ENCODE measurements around the genes NDRG3 and KIAA1755.

- PRO-cap, result no peak
These were observed 9.7 kb downstream of the MYL9 start for GRCh38 chr20:36550764-36551625.

DNA sequence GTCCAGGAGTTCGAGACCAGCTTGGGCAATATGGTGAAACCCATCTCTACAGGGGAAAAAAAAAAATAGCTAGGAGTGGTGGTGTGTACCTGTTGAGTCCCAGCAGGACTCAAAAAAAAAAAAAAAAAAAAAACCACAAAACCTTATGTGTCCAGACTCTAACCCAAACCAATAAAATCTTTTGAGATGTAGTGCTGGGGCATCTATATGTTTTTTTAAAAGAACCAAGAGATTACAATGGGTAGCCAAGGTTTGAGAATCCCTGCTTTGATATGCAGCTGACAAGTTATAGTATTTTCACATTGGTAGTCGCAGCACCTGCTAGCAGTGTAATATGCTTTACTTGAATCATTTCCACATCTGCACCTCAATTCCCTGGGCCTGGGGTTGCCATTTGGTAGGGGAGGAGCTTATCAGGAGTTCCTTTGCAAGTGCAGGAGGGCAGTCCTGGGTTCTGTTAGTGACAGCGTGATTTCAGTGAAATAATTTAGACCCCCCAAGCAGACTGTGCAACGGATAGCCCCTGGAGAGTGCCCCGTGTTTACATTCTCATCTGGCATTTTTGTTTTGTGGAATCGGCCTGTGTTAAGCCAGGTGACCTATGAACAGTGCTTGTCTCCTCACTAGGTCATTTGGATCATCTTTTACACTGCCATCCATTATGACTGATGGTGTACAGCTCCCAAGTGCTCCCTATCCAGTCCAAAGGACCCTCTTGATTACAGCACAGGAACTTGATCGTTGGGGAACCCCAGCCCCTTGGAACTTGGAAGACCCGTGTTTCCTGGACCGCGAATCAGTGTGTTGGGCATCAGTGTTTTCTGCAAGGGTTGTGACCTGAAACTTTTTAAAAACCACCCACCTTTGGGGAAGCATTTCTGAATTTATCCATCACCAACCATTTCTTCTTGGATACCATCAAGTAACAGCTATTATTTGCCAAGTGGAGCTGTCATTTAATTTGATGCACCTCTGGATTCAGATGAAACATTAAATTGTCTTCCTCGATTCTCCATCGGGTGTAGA is 6.1 kb downstream of the RAB5IF start:
- PRO-cap, result no peak

- PRO-cap, result no peak
These were observed 42.3 kb downstream of the NDRG3 start for GRCh38 chr20:36703563-36704042.

DNA sequence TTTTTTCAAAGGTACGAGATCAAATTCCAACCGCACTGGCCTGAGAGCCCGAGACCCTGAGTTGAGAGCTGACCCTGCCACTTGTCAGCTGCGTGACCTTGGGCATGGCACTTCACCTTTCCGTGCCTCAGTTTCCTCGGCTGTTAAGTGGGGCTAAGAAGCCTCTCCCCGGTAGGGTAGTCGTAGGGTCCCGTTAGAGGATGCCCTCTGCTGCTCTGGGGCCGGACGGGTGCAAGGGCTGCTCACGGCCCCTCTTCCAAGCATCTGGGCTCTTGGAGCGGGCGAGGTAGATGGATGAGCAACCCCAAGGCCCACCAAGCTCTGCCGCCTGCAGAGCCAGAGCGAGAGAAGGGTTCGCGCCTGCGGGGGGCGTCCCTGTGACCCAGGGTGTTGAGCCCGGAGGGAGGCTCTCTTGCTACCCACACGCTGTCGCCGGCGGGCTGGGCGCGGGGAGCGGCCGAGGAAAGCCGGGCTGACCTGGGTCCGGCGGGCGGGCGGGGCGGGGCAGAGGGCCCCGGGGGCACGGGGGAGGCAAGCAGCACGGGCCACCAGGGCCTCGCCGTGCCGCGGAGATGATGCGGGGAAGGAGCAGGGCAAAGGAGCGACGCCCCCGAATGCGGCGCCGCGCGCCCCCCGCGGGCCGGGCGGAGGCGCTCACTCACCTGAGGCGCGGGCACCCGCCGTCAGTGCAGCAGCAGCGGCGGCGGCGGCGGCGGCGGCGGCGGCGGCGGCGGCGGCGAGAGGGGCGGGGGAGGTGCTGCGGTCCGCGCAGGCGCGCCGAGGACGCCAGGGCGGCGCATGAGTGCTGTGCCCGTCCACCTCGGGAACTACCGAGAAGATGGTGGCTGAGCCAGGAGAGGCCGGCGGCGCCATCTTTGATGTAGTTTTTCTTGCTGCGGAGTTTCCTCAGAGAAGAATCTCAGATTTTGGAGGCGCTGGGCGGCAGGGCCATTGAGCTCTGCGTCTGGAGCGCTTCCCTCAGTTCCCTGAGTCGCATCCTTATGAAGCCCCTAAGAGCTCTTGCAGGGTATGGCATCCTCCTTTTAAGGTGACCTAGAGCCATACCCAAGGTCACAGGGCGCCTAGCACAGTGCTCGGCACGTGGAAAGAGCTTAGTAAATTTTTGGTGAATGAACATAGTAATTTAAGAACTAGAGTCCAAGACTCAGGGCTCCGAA is at the start of gene NDRG3:
Gene NDRG3 (minus strand): TSS at position 708 of the 1,178 bp plus-strand sequence.
- PRO-cap, result bidirectional peak, plus-strand start at position 928 of the sequence, minus-strand start at position 682 of the sequence

- PRO-cap, result no peak
These were observed 24.2 kb downstream of the SOGA1 start for GRCh38 chr20:36839139-36839630.

DNA sequence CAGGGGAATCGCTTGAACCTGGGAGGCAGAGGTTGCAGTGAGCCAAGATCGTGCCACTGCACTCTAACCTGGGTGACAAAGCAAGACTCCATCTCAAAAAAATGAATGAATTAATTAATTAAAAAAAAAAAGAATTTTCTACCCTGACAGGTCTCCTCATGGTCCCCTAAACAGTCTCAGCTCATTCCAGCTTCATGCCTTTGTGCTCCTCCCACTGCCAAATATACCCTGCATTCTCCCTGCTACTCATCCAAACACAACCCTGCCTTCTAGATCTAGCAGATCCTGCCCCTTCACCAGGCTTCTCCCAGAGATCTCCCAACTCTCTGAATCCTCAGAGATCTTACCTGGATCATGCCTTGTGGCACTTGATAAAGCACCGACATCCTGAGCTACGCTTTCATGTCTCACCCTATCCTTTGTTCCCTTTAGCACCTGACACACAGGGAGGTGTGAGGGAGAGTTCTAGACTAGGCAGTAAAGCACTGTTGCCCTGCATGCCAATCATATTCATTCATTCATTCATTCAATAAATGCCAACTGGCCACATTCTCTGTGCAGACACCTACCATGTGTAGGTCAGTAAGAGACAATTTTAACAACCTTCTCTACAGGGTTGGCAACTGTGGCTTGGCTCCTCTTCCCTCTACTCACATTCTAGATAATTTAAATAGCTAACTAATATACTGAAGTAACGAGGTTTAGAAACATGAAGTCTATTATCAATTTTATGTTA is 21.0 kb downstream of the TLDC2 start:
- PRO-cap, result no peak

GRCh38 chr20:37243228-37243889 is 18.3 kb downstream of the GHRH start:
- PRO-cap, result no peak

GRCh38 chr20:37344247-37345485 is 1.3 kb upstream of the SRC start:
- PRO-cap, result no peak

- PRO-cap, result no peak
These were observed 1.6 kb downstream of the NNAT start for GRCh38 chr20:37522245-37523541.

DNA sequence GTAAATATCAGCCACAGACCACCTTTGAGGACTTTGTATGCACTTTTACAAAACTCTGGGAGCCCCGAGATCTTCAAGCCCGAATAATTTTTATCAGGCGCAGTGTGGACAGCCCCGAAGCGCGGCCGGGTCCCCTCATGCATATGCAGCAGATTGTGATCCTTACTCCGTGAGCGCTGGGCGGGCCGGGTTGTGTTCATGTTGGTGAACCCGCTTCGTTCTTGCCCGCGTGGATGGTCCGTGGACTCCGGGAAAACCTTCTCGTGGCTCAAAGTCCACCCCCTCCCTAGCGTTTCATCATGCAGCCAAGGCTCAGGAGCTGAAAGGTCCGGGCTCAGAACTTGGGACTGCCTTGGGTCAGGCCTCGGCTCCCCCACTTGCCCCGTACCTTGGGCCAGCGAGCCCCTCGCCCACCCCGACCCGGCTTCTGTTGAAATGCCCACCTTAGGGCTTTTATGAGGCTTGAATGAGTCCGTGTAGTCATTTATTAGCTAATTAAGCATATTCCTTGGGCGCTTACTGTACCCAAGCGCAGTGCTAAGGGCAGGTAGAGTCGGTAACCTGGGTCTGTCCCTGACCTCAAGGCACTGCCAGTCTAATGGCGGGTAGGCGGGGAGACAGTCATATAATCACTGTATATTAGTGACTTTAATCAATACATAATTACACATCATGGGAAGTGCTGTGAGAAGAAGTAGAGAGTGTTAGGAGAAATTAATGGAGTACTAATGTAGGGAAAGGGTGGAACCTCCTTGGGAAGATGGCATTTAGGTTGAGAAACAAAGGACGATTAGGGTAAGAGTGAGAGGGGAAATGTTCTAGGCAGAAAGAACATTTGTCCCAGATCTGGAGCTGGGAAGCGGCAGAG is 562 bp upstream of the BLCAP start:
- PRO-cap, result bidirectional peak, plus-strand start at position 171 of the sequence, minus-strand start outside the sequence

DNA sequence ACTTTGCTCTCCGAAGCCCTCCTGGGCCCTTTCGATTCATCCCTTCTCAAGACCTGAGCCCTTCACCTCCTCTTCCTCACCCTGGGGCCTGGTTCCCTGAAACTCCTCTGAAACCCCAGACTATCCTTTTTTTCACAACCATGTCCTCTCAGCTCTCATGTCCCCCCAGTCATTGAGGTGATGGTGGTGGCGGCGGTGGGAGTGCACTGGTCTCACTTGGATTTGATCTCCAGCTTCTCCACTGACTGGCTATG is 395 bp downstream of the CTNNBL1 start:
- PRO-cap, result no peak

GRCh38 chr20:37983965-37984644 is 49.2 kb downstream of the TTI1 start:
- PRO-cap, result no peak

DNA sequence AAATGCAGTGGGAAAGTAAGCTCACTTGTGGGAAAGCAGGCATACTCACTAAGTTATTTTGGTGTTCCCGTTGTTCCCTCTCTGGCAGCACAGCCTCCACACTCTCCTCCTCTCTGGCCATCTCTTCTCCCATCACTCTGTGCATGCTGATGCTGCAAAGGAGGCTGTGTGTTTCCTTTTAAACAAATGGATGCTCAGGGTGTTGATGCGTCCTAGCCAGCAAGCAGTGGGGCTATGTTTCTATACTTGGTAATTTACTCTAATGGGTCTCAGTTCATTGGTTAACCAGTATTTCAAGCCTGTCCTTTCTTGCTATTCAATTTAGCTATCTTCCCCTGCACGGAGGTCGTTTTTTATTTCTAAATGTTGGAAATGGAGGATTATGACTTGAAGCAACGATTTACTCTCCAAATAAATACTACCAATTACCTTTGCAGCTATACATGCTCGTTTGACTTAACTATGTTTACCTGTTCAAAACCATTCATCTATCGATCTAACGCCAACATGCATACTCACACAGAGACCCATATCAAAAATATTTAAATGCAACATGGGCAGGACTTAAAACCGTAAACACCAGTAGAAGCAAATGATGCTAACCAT is 44.4 kb downstream of the TTI1 start:
- PRO-cap, result no peak

DNA sequence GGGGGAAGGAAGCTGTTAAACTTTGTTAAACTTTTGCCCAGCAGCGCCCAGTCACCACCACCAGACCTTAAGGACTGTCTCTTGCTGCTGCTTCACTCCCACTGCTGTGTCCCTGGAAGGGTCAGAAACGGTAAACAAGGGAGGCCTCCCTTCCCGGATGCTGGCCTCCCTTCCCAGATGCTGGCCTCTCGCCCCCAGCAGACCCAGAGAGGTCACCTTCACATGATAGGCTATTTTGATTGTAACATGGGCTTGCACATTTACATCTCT is 61.8 kb downstream of the RPRD1B start:
- PRO-cap, result no peak

- PRO-cap, result no peak
These were observed 34.2 kb downstream of the TGM2 start for GRCh38 chr20:38130925-38131261.

DNA sequence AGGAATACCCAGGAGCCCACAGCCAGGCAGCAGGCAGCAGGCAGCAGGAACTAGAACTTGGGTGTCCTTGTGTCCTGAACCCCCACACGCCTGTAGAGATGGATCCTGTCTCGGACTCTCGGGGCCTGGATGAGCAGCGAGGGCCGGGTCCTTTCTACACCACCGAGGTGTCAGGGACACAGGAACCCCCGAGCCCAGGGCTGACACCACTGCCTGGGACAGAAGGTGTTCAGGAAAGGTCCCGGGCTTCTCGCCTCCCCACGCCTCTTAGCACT is 29.6 kb downstream of the TGM2 start:
- PRO-cap, result no peak

- PRO-cap, result no peak
These were observed 18.4 kb downstream of the TGM2 start for GRCh38 chr20:38146671-38146999.

DNA sequence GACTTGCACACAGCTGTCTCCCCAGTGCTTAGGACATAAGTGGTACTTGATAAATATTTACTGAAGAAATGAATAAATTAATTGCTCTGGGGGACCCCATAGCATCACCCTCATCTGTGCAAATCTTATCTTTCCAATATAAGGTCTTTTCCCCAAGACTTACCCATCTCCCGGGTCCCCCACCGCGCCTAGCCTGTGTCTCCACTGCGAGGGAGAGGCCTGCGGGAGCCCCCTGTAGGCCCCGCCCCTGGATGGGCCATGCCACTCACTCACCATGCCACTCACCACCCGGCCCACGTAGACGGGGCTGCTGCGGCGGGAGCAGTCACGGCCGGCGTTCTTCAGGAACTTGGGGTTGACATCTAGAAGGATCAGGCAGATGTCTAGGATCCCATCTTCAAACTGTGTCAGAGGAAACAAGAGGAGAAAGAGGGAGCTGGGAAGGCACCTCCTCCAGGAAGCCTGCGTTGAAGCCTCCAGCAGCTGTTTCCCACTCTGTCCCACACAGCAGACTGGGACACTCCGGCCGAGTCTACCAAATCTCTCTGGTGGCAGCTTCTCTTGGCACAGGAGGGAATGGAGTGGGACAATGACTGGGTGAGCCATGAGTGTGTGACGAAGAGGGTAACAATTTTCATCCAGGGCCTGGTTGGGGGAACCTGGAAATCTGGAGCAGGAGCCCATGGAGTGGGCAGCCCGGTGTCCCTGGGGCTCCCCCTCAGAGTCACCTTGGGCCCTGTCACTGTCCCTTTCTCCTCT is 17.2 kb downstream of the TGM2 start:
- PRO-cap, result no peak

GRCh38 chr20:38260427-38261199 is at the start of gene KIAA1755:
Gene KIAA1755, minus strand, starts transcription at chr20:38260735.
- PRO-cap, result bidirectional peak, plus-strand start at chr20:38260657, minus-strand start at chr20:38260550; bidirectional peak, plus-strand start at chr20:38260707, minus-strand start at chr20:38260729

- PRO-cap, result no peak
These were observed 35.0 kb downstream of the PPP1R16B start for GRCh38 chr20:38840022-38841341.